Umbilical cord (tissue), 2 donors: ENCODE measurements around the genes ZBTB47 and TCAIM.

- RAMPAGE, long total RNA = no peak
Observed at GRCh38 chr3:42653042-42653771, at the start of gene ZBTB47. TSS of gene ZBTB47 (plus strand) at chr3:42653697.

- RAMPAGE, long total RNA = no peak
Observed at GRCh38 chr3:42653772-42654010, 194 bp downstream of the ZBTB47 start.

GRCh38 chr3:42755987-42756302, 17.1 kb downstream of the CCDC13 start:
- RAMPAGE, long total RNA = no peak

DNA sequence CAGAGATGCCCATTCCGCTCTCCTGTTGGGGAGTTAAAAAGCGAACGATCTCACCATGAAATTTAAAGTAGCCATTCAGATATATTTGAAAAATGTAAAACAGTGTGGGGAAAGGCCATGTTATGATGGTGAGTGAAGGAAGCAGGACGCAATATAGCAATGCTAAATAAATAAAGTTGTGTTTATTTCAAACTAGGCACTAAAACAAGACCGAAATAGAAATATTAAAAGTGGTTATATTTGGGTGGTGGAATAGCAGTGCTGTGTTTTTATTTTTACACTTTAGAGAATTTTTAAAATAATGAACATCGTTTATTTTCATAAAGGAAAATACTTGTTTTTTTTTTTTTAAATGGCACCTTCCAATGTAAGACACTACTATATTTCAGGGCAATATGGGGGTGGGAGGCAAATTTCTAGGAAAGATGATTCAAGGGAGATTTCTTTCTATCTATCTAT, 441 bp upstream of the CCDC13 start:
- RAMPAGE, long total RNA = no peak

- RAMPAGE, long total RNA = no peak
Observed at GRCh38 chr3:42980981-42981365, 1.9 kb downstream of the GASK1A start.

GRCh38 chr3:43287679-43287876, 1.2 kb downstream of the SNRK start:
- RAMPAGE, long total RNA = no peak

DNA sequence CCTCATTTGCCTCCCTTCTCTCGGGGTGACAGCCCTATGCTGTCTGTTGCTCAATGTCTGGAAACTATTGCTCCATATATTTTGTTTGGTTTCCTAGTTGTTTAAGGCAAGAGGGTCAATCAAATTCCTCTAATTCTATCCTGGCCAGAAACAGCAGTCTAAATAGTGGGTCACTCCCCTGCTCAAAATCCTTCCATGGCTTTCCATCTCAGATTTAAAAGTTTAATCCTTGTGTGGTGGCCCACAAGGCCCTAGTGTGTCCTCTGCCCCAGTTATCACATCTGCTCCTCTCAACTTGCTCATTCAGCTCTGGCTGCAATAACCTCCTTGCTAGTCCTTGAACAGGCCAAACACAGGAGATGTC, 67.8 kb downstream of the SNRK start:
- RAMPAGE, long total RNA = no peak

GRCh38 chr3:43691050-43692032, 603 bp downstream of the ABHD5 start:
- RAMPAGE, long total RNA = no peak

DNA sequence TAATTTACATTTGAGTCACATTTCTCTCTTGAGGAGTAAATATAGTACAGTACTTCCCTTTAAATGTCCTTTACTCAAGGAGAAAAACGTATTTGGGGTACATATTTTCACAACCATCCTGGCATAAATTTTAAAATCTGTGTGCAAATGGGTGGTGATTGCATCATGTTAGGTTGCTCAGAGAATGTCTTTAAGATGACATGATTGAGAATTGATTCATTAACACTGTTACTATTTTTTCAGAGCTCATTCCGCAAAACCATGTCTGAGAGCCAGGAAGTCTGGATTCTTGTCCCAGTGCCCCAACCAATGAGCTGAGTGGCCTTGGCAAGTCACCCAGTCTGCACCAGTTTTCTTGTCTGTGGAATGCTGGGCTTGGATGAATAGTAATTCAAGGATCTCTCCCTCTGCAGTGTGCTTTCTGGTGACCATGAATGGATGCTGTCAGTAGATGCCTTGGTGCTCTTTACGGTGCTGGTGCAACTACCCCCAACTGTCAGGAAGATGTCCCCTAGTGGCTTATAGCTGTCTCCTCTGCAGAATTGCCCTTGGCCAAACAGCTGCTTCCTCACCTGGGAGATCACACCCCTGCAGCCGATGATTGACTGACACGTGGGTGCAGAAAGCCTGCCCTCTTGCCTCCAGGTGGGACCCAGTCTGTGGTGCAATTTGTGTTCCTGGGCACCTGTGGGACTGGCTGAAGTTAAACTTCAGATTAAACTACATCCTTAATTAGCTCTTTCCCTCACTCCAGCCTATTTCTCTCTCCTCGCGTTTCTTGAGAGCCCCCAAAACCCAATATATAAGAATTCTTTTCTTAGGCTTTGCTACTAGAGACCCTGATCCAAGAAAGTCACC, 43.1 kb downstream of the ABHD5 start:
- RAMPAGE, long total RNA = no peak

DNA sequence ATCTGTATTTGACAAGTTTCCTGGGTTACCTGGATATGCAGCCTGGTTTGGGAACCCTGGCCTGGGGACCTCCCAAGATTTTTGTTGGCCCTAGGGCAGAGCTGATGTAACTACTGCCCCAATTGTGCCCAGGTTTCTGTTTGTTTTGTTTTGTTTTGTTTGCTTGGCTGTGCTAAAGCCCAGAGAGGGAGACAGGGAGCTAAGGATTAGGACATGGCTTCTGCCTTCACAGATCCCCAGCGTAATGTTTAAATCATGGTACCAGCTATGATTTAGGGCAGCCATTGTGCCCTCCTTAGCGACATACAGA, 47.6 kb downstream of the ABHD5 start:
- RAMPAGE, long total RNA = no peak

DNA sequence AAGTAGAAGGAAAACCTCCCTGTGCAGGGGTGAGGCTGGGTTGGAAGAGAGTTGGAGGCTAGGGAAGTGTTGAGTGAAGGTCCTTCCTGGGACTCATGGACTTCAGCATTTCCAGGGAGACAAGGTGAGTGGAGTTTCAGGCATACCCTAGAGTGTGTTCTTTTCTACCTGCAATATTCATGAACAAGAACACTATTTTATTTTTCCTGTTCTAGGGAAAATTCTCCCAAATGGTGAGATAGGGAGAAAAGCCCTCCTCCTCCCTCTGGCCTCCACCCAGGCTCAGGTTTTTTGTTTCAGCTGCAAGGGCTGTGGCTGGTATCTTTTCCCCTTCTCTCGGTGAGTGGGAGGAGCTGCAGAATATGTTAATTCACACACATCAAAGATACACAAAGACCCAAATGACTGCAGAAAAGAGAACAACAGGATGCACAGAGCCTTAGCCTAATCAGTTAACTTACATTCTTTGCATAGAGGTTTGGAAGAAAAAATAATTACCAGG, 64.7 kb downstream of the ABHD5 start:
- RAMPAGE, long total RNA = no peak

DNA sequence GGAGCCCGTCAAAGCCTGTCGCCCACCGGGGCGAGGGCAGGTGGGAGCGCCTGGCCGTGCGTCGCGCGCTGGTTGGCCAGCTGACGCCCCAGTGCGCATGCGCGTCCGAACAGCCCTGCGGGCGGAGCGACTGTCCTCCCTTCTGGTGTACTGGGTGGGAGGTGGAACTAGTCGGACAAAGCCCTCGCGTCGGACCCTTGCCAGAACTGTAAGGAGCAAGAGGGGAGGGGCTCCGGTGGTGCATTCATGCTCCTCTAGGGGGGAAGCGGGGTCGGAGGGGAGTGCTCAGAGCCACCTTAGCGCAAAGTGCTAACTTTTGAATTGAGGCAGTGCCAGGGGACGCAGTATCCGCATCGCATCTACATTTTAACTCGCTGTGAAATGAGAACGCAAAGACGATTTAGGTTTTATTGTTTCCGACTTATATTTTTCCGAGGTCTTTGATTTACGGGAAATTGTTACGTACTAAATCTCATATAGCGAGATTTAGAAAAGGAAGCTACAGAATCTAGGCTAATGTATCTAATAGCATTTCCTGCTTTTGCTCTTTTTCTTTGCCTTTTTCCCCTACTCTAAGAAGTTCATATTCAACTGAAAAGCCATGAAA, at the start of gene TCAIM:
Gene TCAIM (plus strand): TSS at position 140 of the 607 bp plus-strand sequence.
- RAMPAGE, long total RNA = no peak

DNA sequence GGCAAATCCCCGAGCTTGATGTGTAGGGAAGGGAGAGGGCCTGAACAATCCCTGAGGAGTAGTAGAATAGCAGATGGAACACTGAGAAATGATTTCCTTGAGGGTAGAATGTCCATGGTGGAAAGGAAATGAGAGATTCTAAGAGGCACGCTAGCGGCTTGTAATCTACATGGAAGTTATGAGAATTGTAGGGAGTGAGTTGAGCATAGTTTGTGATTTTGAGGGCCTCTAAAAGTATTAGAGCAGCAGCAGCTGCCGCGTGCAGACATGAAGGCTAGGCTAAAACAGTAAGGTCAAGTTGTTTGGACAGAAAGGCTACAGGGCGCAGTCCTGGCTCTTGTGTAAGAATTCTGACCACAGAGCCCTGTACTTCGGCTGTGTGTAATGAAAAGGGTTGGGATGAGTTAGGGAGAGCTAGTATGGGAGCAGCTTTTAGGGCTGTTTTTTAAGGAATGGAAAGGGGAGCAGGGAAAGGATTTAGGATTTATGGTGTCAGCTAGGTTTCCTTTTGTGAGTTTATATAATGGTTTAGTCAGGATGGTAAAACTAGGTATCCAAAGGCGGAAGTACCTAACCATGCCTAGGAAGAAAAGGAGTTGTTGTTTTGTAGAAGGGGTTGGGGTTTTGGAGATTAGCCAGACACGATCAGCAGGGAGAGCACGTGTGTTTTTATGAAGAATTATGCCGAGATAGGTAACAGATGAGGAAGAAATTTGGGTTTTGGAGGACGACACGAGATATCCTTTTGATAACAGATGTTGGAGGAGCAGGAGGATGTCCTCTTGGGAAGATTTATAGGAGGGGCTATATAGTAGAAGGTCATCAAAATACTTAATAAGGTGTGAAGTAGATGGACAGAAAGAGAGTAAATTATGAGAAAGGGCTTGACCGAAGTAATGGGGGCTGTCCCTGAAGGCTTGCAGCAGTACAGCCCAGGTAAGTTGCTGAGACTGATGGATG, 8.2 kb downstream of the TCAIM start:
- RAMPAGE, long total RNA = no peak

DNA sequence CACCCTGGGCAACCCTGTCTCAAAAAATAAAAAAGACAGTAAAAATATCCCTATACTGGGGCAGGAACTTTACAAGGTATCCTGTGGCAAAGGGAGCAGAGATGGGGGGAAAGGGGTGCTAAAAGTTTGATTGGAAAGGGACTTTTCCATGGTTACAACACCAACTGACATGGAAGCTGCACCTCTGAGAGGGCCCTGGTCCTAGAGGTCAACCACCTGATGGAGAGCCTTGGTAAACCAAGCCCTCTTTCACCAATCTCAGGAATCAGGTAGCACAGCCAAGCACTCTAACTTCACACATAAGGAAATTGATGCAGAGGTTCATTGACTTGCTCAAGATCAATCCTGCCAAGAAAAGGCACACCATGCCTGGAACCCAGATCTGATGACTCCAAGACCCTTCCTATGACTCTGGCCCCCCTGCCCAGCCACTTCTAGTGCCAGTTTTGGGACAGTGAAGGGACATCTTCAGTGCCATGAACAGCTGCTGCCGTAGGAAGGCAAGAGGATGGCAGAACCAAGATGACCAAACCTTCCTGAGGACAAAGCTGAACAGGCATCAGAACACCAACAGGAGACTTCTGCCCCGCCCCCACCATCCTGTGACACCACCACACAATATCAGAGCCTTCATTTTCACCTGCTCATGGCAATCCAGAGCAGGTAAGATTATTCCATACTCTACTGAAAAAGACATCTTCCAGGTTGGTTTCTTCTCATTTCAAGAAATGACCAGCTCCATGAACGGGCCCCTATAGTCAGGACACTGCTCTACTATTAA, 33.2 kb downstream of the ZNF445 start:
- RAMPAGE, long total RNA = no peak

- RAMPAGE, long total RNA = no peak
Observed at GRCh38 chr3:44669900-44670208, 21.3 kb downstream of the ZNF35 start.

DNA sequence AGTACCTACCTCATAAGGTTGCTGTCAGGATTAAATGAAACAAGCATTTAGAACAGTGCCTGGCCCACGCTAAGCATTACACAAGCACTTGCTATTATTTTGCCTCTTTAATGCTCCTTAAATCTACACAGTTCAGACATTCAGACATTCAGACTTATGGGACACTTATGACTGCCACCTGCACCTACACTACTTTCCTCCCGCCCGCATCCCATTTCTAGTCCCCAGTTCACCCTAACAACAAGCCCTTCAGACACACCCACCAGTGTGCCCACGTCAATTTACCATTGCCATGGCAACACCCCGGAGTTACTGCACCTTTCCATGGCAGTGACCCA, 27.5 kb upstream of the ZNF502 start:
- RAMPAGE, long total RNA = no peak

GRCh38 chr3:45090783-45091758, 55.1 kb downstream of the CDCP1 start:
- RAMPAGE, long total RNA = no peak

- RAMPAGE, long total RNA = no peak
Observed at GRCh38 chr3:45092061-45092664, 54.0 kb downstream of the CDCP1 start.

GRCh38 chr3:45112828-45113453, 33.2 kb downstream of the CDCP1 start:
- RAMPAGE, long total RNA = no peak

DNA sequence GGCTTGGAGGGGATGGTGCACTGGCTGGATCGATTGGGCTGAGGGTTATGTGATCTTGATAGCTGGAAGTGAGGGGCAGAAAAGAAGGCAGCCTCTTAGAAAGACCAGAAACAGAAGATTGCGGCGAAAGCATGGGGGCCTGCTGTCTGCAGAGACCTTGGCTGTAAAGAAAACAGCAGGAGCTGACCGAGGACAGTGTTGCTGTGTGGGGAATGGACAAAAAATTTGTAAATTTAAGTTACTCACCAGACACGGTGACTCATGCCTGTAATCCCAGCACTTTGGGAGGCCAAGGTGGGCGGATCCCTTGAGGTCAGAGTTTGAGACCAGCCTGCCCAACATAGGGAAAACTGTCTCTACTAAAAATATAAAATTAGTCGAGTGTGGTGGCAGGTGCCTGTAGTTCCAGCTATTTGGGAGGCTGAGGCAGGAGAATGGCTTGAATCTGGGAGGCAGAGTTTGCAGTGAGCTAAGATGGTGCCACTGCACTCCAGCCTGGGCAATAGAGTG, 7.1 kb downstream of the TMEM158 start:
- RAMPAGE, long total RNA = no peak